Skeletal muscle satellite cell (primary cell): ENCODE measurements around a stretch of chr9.

DNA sequence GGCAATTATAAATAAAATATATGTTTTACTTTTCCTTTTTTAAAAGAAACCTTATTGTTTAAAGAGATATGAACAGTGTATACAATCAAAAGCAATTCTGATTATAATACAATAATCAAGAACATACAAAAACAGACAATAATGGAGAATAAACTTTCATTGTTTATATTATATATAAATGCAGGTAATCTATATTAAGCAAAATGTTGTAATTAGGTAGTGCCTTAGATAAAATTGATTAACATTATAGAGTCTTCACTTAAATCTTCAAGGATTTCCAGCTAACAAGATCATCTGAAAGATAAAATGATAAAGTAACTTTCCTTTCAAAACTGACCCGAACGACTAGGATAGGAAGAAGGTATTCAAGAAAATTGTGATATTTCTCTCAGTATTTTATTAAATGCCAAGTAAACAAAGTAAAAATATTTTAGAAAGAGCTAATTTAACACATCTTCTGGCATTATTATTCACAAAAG is 430.9 kb upstream of the TYRP1 start:
- CAGE, long polyA plus RNA = no peak

GRCh38 chr9:12622295-12622781 is 70.8 kb upstream of the TYRP1 start:
- CAGE, long polyA plus RNA = no peak

DNA sequence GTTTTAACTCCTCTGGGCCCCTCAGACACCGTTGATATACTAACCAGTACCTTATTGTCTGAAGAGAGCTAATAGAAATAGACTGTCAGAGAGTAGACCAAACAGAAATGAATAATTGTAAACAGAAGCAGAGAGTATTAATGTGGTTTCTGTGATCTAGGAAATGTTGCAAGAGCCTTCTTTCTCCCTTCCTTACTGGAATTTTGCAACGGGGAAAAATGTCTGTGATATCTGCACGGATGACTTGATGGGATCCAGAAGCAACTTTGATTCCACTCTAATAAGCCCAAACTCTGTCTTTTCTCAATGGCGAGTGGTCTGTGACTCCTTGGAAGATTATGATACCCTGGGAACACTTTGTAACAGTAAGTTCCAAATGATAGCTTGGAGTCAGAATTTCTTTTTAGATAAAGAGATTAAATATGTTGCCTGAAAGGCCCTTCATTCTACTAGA is 5.1 kb downstream of the TYRP1 start:
- CAGE, long polyA plus RNA = no peak

- CAGE, long polyA plus RNA = no peak
Measured at GRCh38 chr9:12776711-12777073, 1.9 kb downstream of the LURAP1L start.

DNA sequence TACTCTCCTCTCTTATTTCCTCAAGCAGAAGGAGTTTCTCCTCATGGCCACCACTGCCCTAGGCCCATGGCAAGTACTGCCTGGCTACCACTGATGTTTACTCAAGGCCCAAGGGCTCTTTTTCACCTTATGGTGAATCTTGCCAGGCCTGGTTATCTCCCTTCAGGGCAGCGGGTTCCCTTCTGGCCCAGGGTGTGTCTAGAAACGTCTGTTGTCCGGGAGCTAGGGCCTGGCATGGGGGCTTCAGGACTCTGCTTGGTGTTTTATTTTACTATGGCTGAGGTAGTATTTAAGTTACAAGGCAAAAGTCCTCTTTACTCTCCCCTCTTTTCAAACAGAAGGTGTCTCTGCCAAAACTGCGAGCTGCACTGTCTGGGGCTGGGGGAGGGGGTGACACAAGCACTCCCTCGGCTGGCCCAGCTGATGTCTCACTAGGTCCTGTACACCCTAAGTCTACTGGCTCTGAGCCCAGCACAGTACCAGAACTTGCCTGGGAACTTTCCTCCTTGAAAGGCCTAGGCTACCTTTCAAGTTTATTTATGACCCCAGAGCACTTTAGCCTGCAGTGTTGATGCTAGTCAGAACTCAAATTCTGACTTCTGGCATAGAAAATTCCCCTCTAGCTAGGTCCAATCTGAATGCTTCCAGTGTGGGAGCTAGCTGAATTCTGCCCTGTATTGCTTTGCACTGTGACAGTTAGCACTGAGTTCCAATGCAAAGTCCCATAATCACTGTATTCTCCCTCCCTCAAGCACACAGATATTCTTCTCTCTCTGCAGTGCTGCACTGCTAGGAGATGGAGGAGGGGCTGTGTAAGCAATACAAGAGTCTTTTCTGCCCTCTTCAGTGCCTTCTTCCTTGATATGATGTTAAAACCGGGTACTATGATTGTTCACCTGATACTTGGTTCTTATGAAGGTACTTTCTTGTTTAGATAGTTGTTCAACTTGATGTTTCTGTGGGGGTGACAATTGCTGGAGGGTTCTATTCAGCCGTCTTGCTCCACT is 10.4 kb downstream of the LURAP1L start:
- CAGE, long polyA plus RNA = no peak

GRCh38 chr9:12813481-12814243 is 38.8 kb downstream of the LURAP1L start:
- CAGE, long polyA plus RNA = no peak

DNA sequence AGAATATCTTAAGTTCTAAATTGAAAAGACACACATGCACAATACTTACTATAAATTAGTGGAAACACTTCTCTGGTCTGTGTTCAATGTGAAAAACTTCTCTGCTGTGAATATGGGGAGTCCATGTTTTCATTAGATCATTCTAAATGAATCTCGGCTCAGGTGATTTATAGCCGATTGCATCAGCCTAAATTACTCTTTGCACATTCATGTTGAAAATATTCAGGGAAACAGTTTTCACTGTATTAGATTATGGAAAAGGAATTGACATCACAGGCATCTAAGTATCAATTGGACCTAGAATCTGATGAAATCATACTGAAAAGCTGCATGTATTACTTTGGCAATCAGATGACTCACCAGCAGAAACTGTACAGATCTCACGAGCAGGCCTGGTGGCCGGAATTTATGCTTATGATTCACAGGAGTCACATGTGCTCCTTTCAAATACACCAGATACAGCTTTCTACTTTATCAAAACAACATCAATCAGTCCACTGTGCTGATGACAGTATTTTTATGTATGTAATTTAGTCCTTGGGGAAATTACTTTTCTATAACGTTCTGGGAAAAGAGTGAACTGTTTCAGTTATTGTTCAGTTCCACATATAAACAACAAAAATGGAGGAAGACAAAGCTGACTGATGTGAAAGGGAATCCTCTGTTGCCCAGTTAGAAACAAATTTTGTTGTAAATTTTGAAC is 39.6 kb downstream of the LURAP1L start:
- CAGE, long polyA plus RNA = no peak

DNA sequence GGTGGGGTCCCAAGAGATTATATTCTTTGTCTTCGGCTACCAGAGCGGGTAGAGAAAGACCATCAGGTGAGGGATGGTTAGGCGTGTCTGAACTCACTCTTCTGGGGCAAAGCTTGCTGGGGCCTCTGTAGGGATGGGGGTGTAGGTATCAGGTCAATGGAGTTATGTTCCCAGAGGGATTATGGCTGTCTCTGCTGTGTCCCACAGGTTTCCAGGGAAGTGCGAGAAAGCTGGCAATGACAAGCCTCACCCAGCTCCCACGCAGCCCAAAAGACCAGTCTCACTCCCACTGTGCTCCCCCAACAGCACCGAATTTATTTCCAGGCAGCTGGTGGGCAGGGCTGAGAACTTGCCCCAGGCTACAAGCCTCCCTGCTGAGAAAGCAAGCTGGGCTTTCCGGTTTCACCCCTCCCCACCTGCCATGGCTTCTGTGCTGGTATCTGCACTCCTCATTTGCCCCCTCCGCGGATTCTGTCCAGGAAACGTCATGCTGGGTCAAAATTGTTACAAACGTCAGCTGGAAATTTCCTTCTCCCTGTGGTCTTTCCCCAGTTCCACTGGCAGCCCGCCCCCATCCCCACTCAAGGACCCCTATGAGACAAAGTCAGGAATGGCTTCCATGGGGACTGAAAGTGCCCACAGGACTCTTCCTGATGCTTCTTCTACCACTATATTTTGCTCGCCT is 181.0 kb downstream of the LURAP1L start:
- CAGE, long polyA plus RNA = no peak

GRCh38 chr9:13037795-13038501 is 241.5 kb downstream of the MPDZ start:
- CAGE, long polyA plus RNA = no peak

DNA sequence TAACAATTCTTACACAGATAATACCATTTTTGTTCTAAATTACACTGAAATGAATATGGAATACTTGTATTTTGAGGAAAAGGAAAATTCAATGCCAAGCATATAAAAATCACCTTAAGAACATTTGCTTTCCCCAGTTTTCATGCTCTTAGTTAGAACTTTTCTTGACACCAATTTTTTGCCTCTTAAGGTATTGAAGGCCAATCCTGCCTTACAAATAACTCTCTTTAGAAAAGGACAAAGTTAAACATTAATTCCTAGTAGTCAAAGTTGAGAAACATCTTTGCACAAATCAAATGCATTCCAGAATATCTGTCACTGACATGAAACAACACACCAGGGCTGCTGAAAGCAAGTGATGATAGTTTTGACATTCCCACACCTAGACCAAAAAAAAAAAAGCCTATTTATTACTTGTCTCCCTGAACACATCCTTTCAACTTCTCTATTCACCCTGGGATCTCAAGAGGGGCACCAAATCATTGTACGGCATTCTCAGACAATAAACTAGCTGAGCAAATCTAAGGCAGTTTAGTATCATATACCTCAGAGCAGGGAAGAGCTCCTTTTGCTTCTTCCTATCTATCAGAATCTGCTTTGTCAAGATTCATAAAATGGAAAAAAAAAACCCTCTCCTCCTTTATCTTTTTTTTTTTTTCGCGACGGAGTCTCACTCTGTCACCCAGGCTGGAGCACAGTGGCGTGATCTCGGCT is 176.8 kb downstream of the MPDZ start:
- CAGE, long polyA plus RNA = no peak

DNA sequence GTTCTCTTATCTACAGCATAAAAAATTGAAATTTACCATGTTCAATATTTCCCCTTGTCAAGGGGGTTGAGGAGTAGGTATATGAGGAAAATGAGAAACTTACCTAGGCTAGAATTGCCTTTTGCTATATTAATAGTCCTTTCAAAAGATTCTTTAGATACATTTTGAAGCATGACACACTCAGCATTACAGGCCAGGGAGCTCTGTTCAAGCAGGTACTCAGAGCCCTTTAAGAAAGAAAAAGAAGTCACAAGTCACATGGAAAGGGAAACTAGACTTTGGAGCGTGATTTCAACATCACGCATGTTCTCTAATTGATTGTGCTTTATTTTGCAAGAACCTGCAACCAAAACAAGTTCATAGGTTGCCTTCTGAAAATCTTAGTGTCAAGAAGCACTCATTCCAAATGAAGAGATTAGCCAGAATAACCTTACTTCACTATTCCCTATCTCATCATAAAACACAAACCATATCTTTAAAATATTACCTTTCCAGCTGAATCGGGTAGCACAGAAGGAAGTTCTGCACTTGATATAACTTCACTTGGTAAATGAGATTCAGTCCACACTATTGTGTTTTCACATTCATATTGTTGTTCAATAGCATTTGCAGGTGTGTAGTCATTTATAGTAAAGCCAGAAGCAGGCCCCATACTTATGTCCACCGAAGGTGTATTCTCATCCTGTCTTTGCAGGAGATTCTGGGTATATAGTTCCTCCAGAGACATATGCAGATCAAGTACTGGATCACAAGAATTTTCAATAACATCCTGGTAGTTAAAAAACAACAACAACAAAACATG is 103.6 kb downstream of the MPDZ start:
- CAGE, long polyA plus RNA = no peak

DNA sequence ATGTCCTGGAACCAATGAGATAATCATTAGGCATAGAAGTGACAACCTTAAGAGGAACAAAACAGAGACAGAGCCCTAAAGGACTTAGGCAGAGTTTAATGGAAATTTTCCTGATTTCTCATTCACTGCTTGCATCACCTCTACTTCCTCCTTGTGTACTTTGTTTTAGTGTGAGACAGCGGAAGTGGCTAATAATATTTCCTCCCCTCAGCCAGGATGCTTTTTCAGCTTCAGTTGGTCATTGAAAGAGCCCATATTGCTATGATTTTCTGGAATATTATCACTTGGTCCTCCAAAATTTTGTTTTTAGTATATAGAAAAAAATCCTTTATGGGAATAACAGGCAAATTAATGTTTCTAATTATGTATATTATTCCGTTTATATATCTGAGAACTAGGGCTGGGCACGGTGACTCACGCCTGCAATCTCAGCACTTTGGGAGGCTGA is 153.5 kb upstream of the MPDZ start:
- CAGE, long polyA plus RNA = no peak

DNA sequence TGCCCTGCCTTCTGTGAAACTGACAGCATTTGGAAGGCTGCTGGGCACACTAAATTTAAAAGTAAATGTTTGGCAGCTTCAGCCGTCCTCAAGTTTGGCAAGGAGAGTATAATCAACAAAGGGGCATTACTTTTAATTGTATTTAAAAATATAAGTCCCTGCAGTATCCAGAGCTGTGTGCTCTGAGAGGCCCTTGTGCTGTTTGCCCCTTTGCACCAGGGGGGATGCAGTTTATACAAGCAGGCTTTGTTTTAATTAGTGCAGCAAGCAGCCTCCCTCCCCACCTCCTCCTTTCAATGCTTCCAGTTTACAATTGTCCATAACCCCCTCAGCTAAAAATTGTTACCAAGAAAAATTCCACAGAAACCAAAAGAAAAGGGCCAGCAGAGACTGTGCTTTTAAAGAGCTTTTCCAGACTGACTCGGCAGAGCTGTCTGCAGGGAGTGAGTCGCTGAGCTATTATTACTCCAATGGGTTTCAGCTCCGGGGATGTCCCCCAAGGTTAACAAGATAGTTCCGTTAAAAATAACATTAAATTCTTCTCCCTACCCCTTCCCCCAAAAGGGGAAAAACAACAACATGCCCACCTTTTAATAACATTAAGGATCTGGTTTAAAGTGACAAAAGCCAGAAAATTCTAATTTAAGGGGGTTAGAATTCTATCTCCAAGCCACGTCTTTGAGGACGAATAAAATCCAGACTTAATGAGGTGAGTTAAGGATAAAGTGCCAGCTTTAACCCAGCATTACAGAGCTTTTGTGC is 328.6 kb upstream of the MPDZ start:
- CAGE, long polyA plus RNA = no peak

DNA sequence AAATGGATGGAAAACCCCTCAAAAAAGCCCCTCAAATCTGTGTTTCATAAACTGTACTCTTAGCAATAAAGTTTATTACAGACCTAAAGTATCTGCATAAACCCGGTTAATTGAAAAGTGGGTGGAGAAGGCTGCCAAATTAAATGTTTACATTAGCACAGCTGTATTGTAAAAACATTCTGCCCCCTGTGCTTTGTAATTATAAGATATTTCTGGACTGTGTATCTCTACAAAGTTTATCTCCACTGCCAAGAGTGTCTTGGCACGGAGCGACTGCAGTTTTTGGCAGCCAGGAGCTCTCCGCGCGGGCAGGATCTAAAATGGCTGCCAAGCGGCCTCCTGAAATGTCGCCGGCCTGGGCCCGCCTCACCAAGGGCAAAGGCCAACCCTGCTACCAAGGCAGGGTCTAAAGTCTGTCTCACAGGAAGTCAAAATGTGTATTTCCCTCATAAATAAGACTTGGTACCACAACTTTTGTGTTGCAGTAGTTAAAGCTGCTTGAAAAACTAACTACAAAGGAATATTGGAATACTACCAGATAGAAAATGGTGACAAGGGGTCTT is 110.6 kb downstream of the NFIB start:
- CAGE, long polyA plus RNA = no peak

DNA sequence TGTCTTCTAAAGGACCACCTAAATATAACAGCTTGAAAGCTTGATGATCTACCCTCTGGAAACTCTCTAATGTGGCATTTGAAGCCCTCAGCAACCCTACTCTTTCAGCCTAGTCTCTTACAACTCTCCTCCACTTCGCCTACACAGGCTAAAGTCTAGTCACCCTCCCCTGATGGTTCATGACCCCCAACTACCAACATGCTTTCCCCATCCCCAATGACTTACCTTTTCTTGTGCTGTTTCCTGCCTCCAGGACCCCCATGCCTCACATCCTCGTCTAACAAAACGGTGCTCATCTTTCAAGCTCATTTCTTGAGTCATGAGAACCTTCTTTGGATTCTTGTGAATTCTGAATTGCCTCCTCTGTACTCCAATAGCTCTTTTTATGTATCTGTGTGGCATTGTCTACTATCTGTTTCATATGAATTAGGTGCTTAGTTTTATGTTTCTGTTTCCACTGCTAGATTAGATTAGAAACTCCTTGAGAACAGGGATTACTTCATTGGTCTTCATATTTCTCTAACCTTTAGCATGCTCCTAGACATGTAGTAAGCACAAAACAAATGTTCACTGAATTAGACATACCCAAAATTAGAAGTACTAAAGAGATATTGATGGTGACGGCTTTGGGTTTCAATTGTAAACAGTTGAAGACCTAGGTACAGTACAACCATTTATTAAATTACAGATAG is 45.5 kb downstream of the NFIB start:
- CAGE, long polyA plus RNA = no peak

DNA sequence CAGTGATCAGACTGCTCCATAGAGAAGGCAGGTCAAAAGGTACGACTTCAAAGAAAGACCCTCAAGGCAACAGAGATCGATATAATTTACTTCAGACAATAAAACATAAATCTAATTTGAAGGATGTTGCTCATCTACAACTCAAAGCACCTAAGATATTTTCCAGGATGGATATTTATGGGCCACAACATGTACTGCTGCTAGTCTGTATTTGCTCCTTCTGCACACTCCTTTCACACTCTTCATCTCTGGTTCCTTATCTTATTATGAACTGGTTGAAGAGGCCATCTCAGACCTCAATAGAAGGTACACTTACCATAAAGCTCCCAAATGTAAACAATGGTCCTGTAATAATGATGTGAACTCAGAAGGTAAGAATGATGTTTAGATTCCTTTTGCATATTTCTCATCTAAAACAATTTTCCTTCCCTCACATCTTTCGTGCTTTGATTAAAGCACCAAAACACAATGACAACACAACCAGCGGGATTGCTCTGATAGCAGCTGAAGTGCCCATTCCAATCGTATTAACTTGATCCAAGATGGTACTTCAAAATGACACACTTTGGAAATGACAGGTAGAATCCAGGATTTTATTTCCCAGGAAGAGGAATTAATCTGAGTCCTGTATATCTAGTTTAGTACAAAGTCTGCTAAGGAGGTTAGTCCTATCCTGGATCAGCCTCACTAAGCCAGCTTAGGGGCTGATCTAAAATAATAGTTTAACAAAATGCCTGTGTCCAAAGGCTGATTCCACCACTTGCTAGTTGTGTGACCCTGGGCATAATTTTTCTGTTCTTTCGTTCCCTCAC is 34.3 kb downstream of the NFIB start:
- CAGE, long polyA plus RNA = no peak

GRCh38 chr9:14294363-14295142 is 19.4 kb downstream of the NFIB start:
- CAGE, long polyA plus RNA = no peak

DNA sequence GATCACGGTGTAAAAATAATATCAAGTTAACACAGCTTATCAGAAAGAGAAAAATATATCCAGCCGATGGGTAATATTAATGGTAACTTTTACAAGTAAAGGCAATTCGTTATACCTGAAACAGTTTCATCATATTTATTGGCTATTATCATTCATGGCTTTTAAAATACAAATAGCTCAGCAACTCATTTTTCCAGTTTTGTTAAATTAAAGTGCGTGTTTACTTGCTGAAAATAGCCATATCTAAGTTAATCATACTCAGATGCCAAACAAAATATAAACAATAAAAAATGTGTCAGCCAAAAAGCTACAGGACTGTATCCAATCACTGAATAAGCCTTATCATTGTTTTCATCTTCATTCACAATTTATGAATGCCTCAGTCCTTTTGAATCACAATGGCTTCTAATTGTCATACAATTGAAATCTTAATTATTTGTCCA is 2.1 kb downstream of the NFIB start:
- CAGE, long polyA plus RNA = no peak

- CAGE, long polyA plus RNA = no peak
Measured at GRCh38 chr9:14316610-14317385, 2.9 kb upstream of the NFIB start.

- CAGE, long polyA plus RNA = no peak
Measured at GRCh38 chr9:14320021-14320745, 6.2 kb upstream of the NFIB start.